Metastatic Lung Carcinoma in the Adrenal Gland (tissue), 1 donor: ENCODE results near the genes BBS5 and DLX1.

GRCh38 chr2:167955039-167955792, 292.2 kb downstream of the STK39 start:
- PRO-cap, result no peak

- PRO-cap, result no peak
Observed at GRCh38 chr2:168192874-168193743, 54.3 kb downstream of the STK39 start.

- PRO-cap, result no peak
Observed at GRCh38 chr2:168245573-168245919, 1.8 kb downstream of the STK39 start.

- PRO-cap, result unidirectional peak, minus-strand start at chr2:168493256
Observed at GRCh38 chr2:168493180-168493728, 37.2 kb downstream of the CERS6 start.

DNA sequence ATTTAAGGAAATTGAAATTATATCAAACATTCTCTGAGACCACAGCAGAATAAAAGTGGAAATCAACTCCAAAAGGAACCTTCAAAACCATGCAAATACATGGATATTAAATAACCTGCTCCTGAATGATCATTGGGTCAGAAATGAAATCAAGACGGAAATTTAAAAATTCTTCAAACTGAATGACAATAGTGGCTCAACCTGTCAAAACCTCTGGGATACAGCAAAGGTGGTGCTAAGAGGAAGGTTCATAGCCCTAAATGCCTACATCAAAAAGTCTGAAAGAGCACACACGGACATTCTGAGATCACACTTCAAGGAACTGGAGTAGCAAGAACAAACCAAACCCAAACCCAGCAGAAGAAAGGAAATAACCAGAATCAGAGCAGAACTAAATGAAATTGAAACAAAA, 160.9 kb downstream of the CERS6 start:
- PRO-cap, result no peak

DNA sequence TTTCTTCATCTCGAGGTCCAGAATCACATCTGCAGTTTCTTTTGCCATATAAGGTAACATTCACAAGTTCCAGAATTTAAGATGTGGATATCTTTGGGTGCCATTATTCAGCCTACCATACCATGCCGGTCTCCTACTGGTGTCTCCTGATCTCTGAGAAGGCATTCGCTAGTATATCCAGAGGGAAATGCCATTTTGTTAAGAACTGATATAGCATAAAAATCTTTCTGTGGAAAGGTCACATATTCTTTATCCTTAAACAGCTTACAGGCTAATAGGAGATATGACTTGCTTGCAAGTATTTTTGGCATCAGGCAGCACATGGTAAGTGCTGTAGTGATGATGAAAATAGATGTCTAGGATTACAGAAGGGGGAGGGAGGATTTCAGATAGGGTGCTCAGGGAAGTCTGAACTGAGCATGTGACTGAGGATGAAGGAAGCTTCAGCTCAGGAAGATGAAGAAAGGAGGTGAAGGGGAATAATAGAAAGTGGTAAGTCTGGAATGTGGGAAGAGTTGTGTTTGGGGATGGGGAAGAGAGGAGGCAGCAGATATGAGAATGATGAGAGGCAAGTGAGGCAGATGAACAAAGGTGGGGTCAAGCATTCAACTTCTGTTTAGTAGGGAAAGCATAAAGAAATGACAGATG, 158.5 kb upstream of the NOSTRIN start:
- PRO-cap, result no peak

DNA sequence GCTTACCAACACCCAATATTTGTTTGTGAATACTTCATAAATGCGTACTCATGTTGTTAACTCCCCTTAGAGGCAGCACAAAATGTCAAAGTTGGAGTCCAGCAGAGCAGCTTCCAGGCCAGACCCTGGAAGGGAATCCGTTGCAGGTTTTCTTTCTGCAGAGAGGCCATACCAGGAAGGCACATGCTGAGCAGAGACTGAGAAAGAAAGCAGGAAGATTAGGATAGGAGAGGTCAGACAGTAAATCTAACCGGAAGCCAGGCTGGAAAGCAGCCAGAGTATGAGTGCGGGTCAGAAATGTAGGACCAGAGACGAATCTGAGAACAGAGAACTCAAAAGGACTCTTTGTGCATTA, 4.1 kb upstream of the NOSTRIN start:
- PRO-cap, result no peak

GRCh38 chr2:168803982-168804815, 1.8 kb downstream of the NOSTRIN start:
- PRO-cap, result unidirectional peak, minus-strand start at chr2:168804261

- PRO-cap, result no peak
Observed at GRCh38 chr2:169072037-169072474, 2.7 kb downstream of the DHRS9 start.

DNA sequence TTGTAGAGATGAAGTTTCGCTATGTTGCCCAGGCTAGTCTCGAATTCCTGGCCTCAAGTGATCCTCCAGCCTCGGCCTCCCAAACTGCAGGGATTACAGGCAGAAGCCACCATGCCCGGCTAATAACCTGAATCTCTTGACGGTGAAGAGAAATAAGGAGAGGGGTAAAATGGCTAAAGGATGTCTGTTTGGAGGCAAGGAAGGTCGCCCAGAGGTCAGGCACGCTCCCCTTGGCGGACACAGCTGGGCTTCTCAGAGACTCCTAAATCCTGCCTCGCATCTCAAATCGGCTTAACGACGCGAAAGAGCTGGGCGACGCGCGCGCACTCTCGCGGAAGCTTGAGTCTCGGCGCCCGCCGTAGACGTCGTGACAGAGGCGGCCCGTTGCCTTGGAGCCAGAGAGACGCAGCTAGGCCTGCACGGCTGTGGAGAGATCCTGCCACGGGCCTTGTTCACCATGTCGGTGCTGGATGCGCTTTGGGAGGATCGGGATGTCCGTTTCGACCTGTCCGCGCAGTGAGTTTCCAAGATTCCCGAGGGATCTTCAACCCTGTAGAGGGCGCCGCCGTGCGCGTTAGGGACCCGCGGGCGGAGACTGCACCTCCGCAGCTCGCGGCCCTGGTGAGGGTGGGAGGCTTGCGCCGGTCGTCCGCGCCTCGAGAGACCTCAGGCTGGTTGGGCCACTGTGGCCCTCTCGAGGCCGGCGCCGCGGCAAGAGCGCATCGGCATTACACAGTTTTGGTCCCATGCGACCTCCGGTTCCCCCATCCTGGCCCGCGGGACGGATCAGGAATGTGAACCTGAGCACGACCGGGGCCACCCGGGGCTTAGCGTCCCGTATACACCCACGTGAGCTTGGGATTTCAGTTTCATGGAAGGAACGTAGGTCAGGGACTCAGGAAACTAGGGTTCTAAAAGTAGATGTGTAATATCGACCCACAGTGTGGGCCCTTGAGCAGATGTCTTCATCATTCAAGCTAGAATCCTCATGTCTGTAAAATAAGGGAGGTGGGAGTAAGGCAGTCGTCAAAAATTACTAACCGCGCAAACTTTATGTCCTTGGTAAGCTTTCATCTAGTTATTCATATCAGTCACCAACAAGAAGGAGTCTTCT, at the start of gene BBS5:
TSS of gene BBS5 (plus strand) at position 398 of the 1,114 bp plus-strand sequence.
- PRO-cap, result no peak

DNA sequence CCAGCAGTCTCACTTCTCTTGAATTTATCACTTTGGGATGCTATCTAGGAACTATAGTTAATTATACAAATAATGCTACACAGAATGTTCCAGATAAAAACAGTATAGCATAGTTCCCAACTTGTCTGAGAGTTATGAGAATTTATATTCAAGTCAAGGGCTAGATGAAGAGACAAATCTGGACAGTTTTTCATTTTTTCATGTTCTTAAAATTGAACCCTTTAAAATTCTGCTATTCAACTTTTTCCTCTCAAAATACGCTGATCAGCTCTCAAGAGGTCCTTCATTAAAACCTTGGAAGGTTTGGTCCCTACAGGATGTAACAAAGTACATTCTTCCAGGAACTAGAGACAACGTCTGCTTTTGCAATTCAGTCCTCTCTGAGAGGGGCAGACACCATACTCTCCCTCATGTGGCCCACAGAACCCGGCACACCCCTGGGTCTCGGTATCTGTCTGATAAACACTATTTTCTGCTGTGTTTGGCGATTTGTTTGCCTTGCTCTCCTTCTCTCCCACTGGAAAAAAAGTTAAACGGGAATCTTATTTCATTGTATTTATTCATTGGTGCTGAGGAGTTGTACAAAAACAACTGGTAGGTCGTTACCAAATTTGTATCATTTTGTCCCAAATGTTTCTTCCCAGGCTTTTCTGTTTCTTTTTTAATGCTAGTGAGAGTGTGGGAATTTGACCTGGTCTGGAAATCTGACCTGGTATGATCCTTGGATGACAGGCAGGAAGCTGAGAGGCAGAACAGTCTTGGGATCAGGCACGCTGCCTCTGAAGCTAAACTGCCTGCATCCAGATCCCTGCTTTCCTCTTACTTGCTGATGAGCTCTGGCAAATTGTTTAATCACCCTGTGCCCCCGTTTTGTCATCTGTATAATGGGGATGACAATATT, 2.9 kb downstream of the KLHL23 start:
- PRO-cap, result no peak

GRCh38 chr2:169761360-169762069, 27.9 kb downstream of the KLHL23 start:
- PRO-cap, result no peak

DNA sequence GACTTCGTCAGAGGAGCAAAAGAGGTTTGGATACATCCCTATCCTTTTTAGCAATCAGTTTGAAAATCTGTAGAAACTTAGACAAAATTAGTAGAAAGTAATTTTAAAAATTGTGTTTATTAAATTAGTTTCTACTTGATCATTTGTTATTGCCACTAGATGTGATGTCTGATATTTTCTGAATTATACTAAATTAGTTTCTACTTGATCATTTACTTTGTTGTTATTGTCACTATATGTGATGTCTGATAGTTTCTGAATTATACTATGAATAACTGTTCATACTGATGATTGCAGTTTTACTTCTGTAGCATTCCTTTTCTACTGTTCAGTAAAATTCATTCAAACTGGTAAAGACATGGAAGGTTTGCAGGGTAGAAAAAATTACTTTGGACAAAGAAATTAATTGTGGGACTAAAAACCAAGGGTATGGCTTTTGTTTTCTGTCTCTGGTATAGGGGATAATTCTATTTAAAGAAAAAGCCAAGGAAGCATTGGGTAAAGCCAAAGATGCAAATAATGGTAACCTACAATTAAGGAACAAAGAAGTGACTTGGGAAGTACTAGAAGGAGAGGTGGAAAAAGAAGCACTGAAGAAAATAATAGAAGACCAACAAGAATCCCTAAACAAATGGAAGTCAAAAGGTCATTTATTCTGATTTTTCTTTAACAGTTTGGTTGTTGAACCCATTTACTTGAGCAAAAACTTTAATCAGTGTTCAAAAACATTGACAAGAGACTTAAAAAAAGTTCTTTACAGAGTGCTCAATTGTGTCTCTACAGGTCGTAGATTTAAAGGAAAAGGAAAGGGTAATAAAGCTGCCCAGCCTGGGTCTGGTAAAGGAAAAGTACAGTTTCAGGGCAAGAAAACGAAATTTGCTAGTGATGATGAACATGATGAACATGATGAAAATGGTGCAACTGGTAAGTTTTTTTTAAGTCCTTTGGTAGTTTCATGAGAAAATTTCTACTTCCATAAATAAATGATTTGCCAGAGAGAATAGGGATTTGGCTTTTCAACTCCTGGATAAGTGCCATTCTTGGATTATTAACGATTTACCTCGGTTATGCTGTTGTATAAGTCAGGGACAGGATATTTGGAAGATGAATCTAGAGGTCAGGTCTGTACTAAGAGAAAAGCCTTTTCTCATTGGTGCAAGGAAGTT, 12.1 kb downstream of the SSB start:
- PRO-cap, result no peak

GRCh38 chr2:169824112-169824745, 476 bp downstream of the METTL5 start:
- PRO-cap, result no peak

- PRO-cap, result no peak
Observed at GRCh38 chr2:170927910-170928719, 938 bp upstream of the GORASP2 start.

DNA sequence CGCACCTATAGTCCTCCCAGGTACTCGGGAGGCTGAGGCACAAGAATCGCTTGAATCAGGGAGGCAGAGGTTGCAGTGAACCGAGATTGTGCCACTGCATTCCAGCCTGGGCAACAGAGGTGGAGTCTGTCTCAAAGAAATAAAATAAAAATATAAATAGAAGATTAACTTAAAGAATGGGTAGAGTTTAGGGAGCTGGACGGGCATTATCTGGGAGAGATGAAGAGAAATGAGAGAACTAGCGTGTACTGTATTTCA, 18.9 kb downstream of the GORASP2 start:
- PRO-cap, result no peak

DNA sequence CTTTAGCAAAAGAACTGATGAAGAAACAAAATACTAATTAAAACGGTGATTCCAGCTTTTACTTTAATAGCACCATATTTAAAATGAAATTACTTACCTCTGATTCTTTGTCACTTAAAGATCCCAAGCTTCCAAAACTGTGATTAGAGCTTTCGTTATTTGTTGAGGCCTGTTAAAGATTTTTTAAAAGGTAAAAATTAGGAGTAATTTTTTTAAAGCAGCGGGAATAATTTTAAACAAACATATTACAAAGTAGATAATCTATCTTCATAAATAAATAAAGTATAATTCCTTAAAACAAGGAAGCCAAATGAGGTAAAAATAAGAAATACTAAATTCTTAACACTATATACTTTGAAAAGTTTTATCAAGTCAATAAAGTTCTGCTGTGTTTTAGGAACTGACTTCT, 78.0 kb downstream of the TLK1 start:
- PRO-cap, result no peak

GRCh38 chr2:171160986-171161657, 429 bp upstream of the TLK1 start:
- PRO-cap, result bidirectional peak, plus-strand start at chr2:171161077, minus-strand start at chr2:171161181; unidirectional peak, minus-strand start at chr2:171161445

DNA sequence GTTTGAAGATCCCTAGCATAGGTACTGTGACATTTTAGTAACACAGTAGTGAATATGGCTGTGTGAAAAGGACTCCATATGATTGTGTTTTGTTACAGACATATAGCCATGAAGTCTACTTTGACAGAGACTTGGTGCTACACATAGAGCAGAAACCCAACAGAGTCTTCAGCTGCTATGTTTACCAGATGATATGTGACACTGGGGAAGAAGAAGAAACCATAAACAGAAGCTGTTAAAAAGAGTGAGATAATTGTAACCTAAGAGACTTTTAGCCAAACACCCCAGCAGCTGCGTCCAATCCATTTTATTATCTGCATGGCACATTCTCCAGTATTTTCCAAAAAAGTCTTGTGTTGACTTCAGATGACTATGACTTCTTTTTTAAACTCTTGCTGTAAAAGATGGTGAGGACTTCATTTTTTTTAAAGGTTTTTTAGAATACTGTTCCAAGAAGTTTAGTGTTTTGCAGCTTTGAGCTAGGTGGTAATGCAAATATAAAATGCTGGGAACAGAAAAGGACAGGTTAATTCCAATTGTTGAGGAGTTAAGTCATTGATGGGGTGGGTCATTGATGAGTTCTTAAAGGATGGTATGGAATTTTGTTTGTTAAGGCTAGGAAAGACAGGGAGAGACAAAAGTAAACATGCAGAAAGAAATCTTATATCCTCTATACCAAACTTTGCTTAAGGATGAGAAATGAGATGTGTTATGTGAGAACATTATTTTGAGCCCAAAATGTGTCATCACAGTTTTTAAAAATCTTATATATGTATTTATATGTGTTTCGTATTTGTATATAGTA, 41.2 kb upstream of the CYBRD1 start:
- PRO-cap, result no peak

- PRO-cap, result bidirectional peak, plus-strand start at chr2:172085487, minus-strand start at chr2:172085373
Observed at GRCh38 chr2:172085190-172086039, at the start of gene DLX1. TSS of gene DLX1 (plus strand) at chr2:172085507.